Neural crest cell (in vitro differentiated cells): Measurements from ENCODE around the gene CCDC14.

- PRO-cap = no peak
These were observed 47.1 kb downstream of the PARP14 start for GRCh38 chr3:122727852-122728119.

DNA sequence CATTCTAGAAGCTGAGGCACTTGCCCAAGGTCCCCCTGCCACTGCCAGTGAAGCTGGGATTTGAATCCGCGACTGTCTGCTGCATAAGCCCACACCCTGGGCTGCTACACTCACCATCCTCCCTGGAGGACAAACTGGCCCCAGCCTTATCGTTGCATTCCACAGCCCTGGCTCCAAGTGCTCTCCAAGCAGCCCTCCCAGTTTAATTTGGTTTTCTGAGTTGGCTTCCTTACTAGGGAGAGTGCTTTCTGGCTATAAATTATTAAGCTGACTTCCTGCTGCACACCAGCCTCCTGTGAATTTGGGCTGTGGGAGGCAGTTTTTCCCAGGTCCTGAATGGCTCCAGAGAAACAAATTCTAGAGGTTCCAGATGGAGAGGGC, 69.9 kb downstream of the SEMA5B start:
- PRO-cap = no peak

DNA sequence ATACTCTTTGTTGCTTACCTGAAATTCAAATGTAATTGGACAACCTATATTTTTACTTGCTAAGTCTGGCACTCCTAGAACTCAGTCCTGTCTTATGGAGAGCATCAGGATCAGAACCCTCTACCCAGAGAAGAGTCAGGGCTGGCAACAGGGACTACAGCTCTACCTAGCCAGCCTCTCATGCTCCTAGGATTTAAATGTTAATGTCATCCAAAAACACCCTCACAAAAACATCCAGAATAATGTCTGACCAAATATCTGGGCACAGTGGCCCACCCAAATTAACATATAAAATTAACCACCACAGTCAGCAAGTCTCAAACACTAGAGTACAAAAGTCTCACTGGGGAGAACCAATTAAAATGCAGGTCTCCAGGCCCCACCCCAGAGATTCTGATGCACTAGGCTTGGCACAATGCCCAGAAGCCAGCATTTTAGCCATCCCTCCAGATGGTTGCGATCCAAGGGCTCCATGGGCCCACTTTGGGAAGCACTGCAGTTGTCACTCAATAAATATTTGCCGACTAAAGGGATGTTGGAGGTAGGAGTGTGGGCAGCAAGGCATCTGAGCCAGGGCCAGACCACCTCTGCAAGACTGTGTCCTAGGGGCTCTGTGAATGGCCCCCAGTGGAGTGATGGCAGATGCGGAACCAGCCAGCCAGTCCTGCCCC, 50.0 kb downstream of the SEMA5B start:
- PRO-cap = no peak

DNA sequence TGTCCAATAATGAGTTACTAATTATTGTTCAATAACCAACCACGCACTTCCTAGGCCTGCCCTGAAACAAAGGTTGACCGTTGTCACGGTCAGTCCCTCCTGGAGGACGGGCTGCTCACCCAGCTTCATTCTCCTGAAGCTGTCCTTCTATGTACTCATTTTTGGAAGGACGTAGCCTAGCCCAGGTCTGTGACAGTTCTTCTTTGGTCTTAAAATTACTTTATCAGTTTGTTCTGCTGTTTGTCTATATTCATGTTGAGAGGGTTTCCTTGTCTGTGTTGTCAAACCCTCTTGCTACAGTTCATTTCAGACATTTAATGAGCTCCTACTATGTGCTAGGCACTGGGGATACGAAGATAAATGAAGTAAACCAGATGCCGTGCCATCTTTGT, 8.2 kb upstream of the PDIA5 start:
- PRO-cap = no peak

- PRO-cap = no peak
These were observed 57.1 kb downstream of the PDIA5 start for GRCh38 chr3:123123758-123124496.

GRCh38 chr3:123138748-123139589, 62.8 kb upstream of the SEC22A start:
- PRO-cap = no peak

DNA sequence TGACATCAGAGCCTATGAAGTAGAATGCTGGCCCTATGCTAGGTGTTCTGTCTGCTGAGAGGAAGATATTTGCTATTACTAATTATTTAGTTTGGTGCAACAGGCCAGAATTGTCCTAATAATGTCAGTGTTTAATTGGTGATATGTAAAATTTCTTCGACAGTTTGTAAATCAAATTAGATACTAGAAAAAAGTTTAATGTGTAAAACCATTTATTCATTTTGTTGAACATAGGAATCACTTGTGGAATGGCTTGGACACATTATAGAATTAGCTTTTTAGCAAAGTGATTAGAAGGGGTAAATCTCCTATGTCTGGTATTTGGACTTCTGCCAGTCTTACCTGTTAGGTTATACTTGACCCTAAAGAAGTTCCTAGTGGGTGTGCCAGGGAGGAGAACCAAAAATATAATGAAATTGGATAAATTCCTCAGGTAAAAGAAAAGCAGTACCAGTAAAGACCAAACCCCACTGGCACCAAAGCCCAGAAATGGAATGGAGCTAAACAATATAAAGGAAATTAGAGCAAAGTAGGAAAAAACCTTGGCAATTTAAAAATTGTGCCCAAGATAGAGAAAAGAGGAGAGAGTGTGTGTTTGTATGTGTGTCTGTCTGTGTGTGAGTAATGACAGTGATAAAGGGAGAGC, 16.2 kb downstream of the SEC22A start:
- PRO-cap = no peak

- PRO-cap = no peak
These were observed 89.4 kb downstream of the SEC22A start for GRCh38 chr3:123291170-123291509.

- PRO-cap = no peak
These were observed 73.8 kb downstream of the ADCY5 start for GRCh38 chr3:123375083-123375567.

GRCh38 chr3:123399819-123400461, 49.0 kb downstream of the ADCY5 start:
- PRO-cap = no peak

- PRO-cap = no peak
These were observed 29.7 kb downstream of the ADCY5 start for GRCh38 chr3:123418871-123419901.

DNA sequence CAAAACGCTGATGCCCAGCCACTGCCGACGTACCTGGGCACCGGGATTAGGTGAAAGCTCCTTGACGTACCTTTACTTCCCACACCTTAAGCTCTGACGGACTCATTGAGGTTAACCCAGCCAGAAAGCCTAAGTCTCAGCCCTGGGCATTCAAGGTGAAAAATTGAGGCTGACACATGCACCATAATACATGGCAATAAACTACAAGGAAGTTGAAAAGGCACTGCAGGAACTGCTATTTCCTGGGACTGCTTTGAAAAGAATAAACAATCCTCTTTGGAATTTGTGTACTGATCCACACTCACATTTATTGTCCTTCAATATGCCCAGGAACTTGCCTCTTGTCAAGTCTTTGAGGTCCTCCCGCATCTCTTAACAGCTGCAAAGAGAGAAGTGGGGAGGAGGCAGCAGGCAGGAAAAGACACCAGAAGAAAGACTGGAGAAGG, 16.9 kb downstream of the ADCY5 start:
- PRO-cap = no peak

DNA sequence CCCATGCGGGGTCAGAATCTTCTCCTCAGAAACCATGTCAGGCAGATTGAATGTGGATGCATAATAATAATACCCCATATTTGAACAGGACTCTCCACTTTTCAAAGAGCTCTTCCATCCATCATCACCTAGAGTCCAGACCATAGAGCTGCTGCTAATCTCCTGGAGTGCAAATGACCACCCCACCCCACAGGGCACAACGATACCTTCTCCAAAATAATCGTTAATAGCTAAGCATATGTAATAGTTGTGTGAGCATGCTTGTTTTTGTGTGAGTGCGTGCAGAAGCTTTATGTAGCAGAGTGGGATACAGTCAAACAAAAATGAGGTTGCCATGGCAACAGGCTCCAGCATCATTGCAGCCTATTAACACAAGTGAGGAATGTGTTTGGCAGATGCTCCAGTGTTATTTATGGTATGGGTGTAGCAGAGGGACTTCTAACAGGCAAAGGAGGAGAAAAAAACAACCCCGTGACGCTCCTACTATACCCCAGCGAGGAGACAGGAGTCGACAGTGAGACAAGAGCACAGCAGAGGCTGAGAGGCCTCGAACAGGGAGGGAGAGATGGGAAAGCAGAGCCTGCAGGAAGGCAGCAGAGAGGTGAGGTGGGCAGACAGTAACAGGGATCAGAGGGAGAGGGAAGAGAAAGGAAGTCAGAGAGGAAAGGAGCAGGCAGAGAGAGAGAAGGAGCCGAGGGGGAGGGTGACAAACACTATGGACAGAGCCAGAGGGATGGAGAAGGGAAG, 4.9 kb downstream of the ADCY5 start:
- PRO-cap = no peak

- PRO-cap = no peak
These were observed 34.3 kb upstream of the HACD2 start for GRCh38 chr3:123619288-123619477.

DNA sequence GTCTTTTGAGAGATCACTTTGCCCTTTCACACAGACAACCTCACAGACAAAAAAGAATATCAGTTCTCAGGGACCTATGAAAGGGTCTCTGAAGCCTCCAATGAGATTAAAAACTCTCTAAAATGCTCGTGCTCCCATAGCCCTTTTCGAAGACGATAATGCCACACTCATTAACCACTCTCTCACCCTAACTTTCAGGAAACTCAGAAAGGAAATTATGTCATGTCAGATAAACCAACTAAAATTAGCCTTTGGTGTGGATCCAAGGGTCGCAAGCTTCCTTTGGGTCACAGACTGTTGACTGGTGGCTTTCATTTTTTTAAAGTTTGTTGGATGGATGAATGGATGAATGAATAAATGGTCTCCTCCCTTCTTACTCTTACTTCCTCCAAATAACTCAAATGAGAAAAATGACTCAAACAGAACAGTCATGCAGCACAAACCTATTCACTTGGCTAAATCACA, 82.8 kb upstream of the HACD2 start:
- PRO-cap = no peak

GRCh38 chr3:123700350-123700702, 115.5 kb upstream of the HACD2 start:
- PRO-cap = no peak

GRCh38 chr3:123750621-123751406, 133.3 kb downstream of the MYLK start:
- PRO-cap = no peak

DNA sequence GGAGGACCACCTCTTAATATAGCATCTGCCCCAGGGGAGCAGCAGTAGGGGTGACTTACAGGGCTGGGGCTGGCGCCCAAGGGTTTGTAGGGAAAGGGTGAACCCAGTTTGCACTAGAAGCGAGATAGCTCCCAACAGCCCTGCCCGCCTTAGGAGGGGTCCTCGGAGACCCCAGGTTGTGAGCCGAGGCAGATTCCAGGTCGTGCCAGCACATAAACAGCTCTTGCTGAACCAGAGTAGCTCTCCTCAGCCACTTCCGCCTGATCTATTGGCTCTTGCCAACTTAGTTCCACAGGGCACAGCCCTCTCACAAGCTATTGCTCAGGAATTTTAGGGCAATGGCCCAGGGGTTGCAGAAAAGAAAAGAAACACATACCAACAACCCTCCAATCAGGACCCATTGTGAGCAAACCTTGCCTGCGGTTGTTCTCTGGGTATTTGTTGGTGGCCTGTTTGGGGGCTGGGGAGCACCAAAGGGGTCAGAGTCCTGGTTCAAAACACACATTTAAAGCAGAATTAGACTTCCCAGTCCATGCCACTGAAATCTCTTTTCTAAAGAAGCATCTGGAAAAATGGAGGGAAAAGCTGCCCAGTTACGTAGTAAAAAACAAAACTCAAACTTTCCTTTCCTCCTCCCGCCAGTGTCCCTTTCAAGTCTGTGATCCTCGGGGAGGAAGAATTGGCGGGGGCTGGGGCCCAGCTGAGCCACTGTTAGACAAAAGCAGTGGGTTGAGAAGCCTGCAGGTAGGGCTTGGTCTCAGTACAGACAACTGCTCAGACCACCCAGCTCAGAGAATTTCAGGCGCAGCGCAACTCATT, 117.4 kb downstream of the MYLK start:
- PRO-cap = no peak

GRCh38 chr3:123960624-123961830, at the start of gene CCDC14:
Gene CCDC14, minus strand, starts transcription at chr3:123961229.
- PRO-cap = bidirectional peak, plus-strand start at chr3:123961538, minus-strand start at chr3:123961210

GRCh38 chr3:124037357-124038588, 4.6 kb downstream of the KALRN start:
- PRO-cap = no peak